LNCaP clone FGC (cell line): ENCODE measurements around a stretch of chr1.

- RRBS, 2 experiments = no CpG with 5 or more reads among the region's 10 CpGs
Observed at GRCh38 chr1:6811491-6812013, 26.3 kb downstream of the CAMTA1 start.

DNA sequence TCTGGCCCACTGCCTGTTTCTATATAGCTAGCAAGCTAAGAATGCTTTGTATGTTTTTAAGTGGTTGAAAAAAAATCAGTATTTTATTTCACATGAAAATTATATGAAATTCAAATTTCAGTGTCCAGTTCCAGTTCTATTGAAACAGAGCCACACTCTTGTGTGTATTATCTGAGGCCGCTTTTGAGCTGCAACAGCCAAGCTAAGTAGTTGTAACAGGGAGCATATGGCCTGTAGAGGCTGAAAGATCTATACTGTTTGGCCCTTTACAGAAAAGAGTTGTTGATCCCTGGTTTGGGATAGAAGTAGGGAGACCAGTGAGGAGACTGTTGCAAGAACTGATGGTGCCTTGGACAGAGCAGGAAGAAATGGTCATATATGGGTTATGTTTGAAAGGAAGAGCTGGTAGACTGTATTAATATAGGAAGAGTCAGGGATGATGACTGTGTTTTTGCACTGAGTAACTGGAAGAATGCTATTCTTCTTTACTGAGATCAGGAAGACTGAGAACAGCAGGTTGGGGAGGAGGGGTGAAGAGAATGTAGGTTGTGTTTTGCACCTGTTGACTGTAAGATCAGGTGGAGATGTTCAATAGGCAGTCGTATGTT lies 96.9 kb downstream of the CAMTA1 start:
- RRBS, 2 experiments = no CpG with 5 or more reads among the region's 2 CpGs

- RRBS, 2 experiments = no CpG with 5 or more reads among the region's 6 CpGs
Observed at GRCh38 chr1:6924369-6924660, 139.1 kb downstream of the CAMTA1 start.

DNA sequence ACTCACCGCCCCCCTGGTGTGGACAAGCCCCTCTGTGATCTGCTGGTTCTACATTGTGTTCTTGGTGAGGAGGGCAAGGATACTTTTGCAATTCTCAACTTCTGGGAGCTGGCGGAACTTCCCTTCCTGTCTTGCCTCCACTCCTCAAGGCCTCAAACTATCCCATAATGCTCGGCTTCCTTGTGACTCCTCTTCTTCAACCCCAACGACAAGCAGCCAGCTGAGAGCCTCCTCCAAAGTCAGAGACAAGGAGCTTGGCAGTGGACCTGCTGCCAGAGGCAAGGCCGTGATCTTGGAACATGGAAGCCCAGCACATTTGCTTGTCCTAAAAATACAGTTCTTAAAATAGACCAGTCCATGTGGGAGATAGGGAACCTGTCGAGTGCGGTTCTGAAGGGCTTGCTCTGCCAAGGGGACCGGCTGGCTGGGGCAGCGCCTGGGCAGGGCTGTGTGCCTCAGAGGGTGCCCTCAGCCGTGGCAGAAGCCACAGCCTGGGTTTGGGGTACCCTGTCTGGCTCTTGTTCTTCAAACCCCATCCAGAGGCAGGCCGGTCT lies 228.5 kb downstream of the CAMTA1 start:
- RRBS, 2 experiments = no CpG with 5 or more reads among the region's 11 CpGs

GRCh38 chr1:7346722-7347430 lies 424.2 kb upstream of the VAMP3 start:
- RRBS, 2 experiments = 34 to 36% methylated on average over 3 of the region's 20 CpGs

GRCh38 chr1:7491039-7492224 lies 279.7 kb upstream of the VAMP3 start:
- RRBS, 2 experiments = 36 to 46% methylated on average over 3 of the region's 27 CpGs

DNA sequence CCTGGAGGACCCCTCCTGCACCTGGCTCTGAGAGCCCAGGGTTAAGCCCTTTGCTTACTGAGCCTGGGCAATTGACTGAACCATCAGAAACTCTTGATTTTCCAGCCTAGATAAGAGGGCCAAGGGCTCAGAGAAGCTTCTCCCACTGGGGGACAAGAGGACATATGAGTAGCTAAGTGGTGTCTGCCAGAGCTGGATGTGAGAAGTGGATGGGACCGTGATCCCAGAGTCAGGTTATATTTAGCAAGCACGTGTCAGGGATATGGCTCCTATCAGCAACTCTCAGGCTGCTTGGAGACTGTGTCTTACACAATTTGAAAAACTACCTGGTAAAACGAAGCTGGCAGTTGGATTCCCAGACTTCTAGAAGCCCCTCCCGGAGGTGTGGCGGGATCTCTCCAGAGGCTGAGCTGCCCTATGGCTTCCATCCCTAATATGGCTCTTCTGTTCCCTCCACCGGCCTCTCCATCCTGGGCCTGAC lies 253.2 kb upstream of the VAMP3 start:
- RRBS, 2 experiments = 31 to 36% methylated on average over 3 of the region's 6 CpGs

DNA sequence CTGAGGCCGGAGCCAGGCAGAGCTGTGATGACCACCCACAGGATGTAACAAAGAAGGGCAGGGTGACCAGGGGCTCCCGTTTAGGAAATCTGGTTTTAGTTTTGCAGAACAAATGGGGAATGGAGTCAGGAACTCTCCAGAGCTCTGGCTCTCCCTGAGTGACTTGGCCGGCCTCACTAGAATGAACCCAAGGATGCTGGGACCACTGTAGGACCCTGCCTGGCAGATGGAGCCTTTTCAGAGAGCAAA lies 92.1 kb upstream of the VAMP3 start:
- RRBS, 2 experiments = 89 to 91% methylated on average over 1 of the region's 3 CpGs

DNA sequence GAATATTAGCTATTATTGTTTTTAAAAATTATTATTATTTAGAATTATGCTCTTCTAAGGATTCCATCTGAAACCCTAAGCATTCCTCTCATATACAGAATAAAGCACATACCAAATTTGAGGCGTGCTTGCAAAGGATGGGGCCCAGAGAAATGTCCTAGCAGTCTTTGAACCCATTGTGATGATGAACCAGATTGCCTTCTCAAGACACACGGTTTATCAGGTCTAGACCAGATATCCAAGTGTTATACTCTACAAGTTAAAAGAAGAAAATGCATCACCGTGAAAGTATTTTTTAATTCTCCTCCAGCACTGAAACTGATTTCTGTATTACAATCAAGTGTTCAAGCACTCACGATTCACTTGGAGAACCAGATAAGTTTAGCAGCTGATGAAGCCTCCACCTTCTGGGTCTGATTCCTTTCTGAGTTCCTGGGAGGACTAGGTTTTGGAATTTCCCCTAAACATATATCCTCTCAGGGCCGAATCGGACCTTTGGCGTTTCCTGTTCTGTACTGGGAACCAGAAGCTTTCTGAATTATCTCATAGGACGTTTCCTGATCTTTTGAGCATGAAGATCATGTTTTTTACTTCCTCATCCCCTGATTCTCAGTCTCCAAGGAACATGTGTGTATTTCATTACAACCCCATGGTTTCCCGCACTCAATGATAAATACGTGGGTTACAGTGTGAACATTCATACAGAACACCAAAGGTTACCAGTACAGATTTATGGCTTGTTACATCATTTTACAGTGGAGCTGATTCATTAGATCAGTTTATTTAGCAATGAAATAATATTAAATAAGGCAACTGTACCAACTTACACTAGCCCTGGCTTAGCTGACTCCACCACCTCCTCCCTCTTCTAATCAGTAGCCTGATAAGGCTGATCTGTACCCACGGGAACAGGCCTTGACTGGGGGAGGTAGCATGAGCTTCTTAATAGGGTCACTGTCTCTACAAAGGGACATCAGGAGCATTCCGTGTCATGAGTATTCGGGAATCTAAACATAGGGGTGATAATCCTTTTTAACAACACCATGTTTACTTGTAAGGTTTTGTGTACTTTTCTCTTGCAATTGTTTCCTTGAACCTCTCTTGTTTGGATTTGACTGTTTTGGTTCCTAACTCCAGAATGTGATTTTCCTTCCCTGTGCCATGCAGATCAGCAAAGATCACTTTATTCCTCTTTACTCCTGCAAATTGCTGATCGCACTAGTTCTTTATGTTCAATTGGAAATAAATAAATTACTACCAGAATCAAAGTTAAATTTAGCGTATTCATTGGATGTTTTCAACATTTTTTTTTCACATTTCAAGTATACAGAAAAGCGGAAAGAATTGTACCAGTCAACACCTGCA lies 57.7 kb upstream of the ERRFI1 start:
- RRBS, 2 experiments = no CpG with 5 or more reads among the region's 16 CpGs

DNA sequence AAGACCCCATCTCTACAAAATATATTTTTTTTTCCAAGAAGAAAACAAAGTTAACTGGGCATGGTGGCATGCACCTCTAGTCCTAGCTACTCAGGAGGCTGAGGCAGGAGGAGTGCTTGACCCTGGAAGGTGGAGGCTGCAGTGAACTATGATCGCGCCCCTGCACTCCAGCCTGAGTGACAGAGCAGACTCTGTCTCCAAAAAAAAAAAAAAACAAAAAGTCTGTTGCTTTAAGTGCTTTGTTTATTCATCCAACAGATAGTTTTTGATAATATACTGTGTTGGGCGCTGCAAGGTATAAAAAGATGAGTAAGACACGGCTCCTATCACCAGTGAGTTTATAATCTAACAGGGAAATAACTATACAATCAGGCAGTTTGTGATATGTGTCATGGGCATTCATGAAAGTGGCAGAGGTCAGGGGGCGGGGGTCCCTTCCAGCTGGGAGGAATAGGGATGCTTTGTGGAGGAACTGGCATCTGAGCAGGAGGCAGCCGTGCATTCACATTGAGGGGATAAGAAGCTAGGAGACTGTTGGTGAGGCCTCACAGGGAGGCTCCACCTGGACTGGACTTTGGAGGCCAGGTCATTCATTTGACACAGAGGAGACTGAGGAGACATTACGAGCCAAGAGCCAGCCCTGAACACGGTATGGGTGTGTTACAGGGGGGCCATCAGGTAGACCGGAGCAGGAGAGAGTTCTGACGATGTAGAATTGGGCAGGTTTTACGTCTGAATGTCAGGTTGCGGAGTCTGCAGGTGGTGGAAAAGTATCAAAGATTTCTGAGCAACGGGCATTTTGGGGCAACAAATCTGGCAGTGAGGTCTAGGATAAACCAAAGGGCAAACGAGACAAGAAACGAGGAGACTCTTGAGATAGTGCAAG lies 67.4 kb upstream of the ERRFI1 start:
- RRBS, 2 experiments = no CpG with 5 or more reads among the region's 15 CpGs

DNA sequence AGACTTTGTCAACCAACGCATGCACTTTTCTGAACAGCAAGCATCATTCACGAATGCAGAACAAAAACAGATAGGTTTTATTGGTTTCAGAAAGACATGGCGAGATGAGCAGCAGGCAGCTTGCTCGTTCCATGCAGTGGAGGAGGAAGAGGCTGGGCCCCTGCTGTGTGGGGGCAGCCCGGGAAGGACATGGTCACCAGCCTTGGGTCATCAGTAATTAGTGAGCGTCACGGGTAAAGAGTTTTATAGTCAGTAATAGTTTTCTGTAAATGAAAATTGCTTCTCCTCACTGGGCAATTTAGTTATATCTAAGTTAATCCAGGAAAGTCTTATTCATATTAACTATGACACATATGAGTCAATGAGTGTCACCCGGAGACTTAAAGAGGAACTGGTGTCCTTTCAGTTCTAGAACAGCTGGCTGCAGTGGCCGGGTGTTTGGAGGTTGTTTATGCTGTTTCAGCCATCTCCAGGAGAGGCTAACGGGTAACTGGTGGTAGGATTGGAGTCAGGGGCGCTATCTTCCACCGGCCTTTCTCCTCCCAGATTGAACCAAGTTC lies 34.8 kb upstream of the SLC45A1 start:
- RRBS, 2 experiments = 63 to 69% methylated on average over 3 to 4 of the region's 12 CpGs

GRCh38 chr1:8347610-8348149 lies 29.8 kb downstream of the SLC45A1 start:
- RRBS, 2 experiments = 70 to 83% methylated on average over 4 of the region's 17 CpGs

DNA sequence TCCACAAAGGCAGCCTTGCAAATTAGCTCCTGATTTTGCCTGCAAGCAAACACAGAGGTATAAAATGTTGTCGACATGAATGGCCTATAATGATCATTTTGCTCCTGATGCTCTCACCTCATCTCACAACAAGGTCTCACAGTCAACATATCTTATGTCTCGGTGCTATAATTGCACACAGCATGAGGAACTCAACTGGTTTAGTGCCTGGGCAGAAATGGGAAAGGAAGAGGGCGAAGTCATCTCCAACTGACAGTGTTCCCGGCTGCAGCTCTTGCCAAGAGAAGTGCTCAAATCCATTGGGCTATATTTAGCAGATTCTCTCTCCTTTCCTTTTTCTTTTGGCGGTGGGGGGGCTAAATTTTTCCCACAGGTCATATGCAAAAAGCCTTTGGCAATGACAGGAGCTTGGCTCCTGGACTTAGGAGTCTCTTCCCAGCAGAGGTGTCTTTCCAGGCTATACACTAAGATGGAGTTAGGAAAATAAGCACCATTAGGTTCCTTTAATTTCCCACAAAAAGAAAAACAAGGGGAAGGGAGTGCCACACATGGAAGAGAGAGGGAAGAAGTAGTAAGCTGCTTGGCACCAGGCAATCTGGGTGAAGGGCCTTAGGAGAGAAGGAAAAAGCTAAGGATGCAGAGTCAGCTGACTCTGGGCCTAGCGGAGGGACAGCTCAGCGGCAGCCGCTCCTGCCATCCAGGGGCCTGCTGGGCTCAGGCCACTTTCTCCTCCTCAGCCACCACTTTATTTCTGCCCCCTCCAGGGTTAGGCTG lies 53.2 kb downstream of the SLC45A1 start:
- RRBS, 2 experiments = no CpG with 5 or more reads among the region's 8 CpGs

GRCh38 chr1:8399517-8400083 lies 81.7 kb downstream of the SLC45A1 start:
- RRBS, 2 experiments = no CpG with 5 or more reads among the region's 4 CpGs

GRCh38 chr1:8438917-8439449 lies 121.1 kb downstream of the SLC45A1 start:
- RRBS, 2 experiments = no CpG with 5 or more reads among the region's 6 CpGs

DNA sequence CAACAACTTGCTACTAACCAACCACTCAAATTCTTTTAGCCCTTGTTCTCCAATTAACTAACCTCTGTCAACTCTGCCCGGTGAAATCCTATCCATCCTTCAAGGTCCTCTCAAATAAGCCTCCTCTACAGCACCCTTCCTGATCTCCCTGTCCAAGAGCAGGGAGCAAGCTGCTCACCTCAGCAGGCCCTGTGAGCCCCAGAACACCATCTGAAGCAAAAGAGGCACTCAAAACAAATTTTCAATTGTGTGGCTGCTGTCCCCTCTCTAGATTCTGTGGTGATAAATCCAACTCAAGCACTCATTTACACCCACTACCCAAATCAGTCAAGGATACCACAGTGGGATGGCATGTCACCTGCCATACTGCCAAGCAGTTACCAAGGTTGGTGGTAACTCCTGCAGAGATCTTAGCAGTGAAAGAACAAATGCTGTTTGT lies 134.1 kb downstream of the SLC45A1 start:
- RRBS, 2 experiments = no CpG with 5 or more reads among the region's 1 CpG

DNA sequence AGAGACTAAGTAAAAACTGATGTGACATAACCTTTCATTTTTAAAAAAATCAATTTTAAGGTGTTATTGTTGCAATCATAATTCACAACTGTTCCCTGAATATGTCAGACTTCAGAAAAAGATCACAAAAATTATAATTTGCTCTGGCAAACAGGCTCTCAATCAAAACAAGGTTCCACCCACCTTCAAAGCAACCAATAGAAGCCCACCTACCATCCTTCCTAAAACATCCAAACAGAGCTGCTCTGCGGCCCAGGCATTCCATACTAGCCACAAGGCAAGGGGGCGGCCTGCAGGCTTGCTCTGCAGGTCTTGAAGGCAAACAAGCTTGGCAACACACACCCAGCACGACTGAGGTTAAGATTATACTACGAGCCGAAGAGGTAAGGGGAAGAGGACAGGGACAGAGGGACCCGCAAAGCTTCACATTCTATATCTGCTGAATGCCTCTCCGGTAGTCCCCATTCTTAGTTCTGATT lies 207.2 kb downstream of the SLC45A1 start:
- RRBS, 2 experiments = no CpG with 5 or more reads among the region's 7 CpGs

- RRBS, 2 experiments = no CpG with 5 or more reads among the region's 22 CpGs
Observed at GRCh38 chr1:8655769-8656675, 161.4 kb downstream of the RERE start.

DNA sequence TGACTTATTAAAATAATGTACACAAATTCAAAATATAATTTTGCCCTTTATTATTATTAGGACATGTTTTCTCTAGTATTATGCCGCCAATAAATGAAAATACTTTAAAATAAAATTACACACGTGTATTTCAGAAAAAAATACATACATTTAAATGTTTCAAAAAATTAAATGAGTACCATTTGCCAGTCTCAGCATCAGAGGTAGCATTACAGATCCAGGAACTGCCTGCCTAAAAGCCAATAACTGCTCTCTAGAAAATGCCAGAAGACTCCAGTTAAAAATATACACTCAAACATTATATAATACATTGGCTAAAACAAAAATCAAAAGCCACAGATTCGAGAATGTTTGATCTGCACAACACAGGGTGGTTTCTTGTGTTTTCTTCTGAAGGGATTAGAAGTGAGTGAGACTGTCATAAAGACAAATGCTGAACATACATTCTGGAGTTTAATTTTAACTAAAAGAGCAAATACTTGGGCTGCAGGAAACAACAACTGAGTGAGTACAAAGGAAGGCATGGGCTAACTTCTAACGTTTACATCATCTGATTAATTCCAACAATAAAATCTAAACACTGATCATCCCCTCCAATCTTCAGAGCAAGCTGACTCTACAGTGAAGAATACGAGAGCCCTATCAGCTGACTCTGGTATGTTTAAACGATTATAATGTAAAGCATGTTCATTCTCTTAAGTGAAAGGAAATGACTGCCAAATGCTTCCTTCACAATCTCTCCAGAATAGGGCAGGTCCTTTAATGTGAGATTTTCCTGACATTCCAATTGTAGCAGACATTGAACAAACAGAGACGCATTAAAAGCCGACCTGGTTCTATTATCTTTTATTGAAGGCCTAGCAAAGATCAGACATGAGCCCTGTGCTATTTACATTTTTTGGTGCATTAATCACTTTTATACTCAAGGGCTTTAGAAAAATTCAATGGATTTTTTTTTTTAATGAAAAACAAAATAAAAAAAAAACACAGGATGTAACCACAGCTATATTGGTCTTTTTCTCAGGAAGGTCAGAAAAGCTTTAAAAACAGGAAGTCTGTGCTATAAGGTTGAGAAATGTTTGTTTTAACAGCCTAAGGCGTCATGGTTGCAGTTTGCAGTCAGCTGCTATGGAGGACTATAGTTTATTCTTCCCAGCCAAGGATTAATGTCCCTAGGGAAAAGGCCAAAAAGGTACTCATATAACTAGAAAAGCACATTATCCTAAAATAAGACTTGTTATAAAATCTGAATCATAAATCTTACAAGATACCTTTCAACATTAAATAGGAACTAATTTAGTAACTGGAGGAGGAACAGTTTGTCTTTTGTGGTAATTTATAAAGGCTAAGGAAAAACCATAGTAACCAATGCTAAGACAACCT lies 105.1 kb downstream of the RERE start:
- RRBS, 2 experiments = no CpG with 5 or more reads among the region's 9 CpGs

- RRBS, 2 experiments = no CpG with 5 or more reads among the region's 8 CpGs
Observed at GRCh38 chr1:8785921-8786764, 31.3 kb downstream of the RERE start.